Daoy (cell line): ENCODE data around the genes POTEM, OR4K1, OR4K14, PARP2, RNASE3, NDRG2 and RNASE8.

DNA sequence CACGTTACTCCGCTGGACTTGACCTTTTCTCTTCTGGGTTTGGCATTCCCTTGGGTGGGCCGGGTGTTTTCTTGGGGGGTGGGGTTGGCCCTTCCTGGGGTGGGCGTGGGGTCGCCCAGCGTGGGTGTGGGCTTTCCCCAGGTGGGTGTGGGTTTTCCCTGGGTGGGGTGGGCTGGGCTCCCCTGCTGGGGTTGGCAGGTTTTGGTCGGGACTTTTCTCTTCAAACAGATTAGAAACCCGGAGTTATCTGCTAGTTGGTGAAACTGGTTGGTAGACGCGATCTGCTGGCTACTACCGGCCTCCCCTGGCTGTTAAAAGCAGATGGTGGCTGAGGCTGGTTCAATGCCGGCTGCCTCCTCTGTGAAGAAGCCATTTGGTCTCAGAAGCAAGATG lies at the start of gene POTEM:
Gene POTEM, plus strand, starts transcription at position 270 of the 393 bp plus-strand sequence.
- RAMPAGE, long total RNA, result no peak

GRCh38 chr14:19930577-19931103 lies at the start of gene OR4K1:
OR4K1 (plus strand) TSS chr14:19930917.
- RAMPAGE, long total RNA, result no peak

- RAMPAGE, long total RNA, result no peak
Observed at GRCh38 chr14:20019009-20019526, at the start of gene OR4K14. OR4K14 (minus strand) TSS chr14:20019307.

GRCh38 chr14:20270707-20270990 lies 31.6 kb downstream of the OR11H4 start:
- RAMPAGE, long total RNA, result no peak

GRCh38 chr14:20331132-20331455 lies 2.0 kb downstream of the CCNB1IP1 start:
- RAMPAGE, long total RNA, result no peak

GRCh38 chr14:20343451-20343920 lies at the start of gene PARP2:
PARP2 (plus strand) TSS chr14:20343635.
- RAMPAGE, long total RNA, result no peak

- RAMPAGE, long total RNA, result no peak
Observed at GRCh38 chr14:20427181-20427536, 8.8 kb downstream of the KLHL33 start.

GRCh38 chr14:20457142-20457740 lies 2.2 kb downstream of the APEX1 start:
- RAMPAGE, long total RNA, result no peak

DNA sequence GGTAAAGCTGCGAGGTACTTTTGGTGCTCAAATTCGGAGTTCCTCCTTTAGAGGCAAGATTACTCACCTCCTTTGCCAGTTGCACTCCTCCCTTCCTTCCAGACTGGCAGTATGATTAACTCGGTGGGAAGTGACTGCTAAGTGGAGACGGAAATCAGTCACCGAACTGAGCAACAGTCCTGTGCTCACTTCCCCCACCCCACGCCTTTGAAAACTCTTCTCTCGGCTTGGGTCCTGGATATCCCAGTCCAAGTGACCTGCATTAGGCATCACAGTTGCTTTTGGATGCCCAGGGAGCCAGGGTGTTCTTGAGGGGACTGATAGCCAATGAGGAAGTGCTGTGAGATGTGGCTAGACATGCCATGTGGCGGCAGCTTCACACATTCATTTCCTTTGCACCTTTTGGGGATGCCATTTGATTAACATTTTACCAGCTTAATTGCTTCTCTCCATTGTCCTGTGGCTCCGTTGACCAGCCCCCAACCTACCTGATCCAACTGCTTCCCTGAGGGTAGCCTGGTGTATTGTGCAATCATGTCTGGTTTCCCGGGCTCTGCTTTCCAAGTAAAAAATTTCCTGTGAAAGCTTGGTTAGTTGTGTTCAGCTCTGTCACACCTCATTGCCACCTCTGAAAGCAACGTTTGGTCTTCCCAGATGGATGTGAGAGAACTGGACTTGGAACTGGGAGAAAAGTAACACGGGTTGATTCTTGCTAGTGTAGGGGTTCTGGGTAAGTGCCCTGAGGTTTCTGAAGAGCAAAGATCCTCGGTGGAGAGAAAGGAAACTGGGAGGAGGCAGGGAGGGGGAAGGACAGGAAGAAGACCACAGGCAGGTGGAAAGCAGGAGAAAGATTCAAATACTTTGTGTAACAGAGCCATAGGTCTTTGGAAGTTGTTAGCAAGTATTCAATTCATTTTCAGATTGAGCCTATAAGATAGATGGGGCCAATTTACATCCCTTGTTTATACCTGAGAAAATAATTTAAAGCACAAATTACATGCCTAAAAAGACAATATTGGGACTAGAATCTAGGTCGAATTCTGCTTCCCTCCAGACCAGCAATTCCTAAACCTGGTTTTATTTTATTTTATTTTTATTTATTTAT lies 1.1 kb downstream of the PNP start:
- RAMPAGE, long total RNA, result no peak

DNA sequence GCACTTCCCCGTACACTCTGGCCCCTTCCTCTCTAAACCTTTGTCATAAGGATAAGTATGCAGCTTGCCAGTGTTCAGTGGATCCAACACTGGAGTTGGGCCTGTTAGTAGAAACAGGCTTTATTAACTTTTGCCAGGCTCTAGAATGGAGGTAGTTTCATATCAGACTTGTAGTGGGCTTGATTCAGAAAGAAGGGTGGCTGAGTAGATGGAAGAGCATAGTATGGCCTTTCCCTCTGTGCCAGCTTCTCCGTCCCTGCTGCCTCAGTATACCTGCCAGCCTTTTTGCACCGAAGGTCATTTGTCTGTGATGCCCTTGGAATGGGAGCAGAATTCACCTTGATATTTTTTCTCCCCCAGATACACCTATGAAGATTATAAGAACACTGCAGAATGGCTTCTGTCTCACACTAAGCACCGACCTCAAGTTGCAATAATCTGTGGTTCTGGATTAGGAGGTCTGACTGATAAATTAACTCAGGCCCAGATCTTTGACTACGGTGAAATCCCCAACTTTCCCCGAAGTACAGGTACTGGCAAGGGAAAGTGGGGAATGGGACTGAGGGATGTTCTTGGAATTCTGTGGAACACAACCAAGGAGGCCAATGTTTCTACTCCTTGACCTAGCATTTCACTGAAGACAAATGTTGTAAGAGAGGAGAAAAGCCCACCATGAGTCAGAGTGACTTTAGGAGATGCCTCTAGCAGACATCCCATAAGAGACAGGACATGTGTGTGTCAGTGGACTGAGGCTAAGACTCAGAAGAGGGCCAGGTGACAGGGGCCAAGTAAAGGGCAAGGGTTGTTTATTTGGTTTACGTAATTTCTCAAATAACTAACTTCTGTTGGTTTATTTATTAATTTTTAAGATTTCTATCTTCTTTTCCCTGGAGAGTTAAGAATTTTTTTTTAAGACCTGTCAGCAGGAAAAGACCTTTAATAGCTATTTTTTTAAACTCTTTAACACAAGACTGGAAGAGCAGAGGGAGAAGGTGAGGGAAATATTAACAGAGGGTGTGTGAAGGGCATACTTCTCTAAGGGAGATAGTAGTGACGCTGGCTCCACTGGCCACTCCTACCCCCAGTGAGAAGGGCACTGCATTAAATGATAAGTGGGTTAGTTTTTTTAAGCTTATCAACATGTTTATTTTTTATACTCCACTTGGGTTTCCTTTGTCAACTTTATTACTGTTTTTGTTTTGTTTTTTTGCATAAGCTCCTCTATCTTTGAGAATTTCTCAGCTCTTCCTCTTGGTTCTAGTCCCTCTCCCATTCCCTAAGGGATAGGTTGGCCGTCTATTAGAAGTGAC lies 3.2 kb downstream of the PNP start:
- RAMPAGE, long total RNA, result no peak

- RAMPAGE, long total RNA, result no peak
Observed at GRCh38 chr14:20559363-20559838, 31.8 kb downstream of the RNASE12 start.

- RAMPAGE, long total RNA, result no peak
Observed at GRCh38 chr14:20610052-20610377, 18.8 kb upstream of the RNASE12 start.

GRCh38 chr14:20891316-20891641 lies at the start of gene RNASE3:
RNASE3 (plus strand) TSS chr14:20891385.
- RAMPAGE, long total RNA, result no peak

GRCh38 chr14:21024515-21025135 lies at the start of gene NDRG2:
NDRG2 (minus strand) TSS chr14:21025061.
- RAMPAGE, long total RNA, result no peak

GRCh38 chr14:21026743-21027414 lies 2.0 kb upstream of the NDRG2 start:
- RAMPAGE, long total RNA, result no peak

DNA sequence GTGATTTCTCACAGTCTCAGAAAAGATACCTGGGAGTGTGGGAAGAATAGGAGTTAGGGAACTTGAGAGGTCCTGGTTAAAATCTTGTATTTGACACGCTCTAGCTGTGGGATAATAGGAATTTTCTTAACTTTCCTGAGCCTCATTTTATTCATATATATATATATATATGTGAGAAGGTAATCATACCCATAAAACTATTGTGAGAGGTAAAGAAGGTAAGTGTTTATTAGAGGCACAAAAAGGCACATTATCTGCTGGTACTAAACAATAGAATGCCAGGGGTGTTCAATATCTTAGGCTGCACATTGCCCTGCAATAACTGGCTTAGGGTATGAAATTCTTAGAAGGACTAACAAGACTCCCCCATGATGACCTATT lies at the start of gene RNASE8:
Gene RNASE8, plus strand, starts transcription at position 357 of the 381 bp plus-strand sequence.
- RAMPAGE, long total RNA, result no peak

DNA sequence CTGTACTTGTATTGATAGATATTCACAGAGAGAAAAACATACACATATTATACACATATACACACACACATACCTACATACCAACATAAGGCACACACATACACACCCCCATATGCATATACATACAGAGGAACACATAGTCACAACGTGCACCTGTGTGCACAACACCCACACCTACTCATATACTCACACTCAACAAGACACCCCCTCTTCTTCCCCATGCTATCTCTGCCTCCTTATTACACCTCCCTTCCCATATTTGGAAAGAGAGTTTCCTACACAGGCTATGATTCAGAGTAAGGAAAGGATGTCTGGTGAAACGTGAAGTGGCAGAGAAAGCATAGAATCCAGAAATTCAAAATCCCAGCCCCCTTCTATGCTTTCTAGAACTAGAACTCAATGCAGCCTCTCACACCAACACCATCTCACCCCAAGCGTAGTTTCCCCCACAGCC lies 2.3 kb downstream of the RNASE8 start:
- RAMPAGE, long total RNA, result no peak

- RAMPAGE, long total RNA, result no peak
Observed at GRCh38 chr14:21069354-21069843, 705 bp upstream of the ARHGEF40 start.

DNA sequence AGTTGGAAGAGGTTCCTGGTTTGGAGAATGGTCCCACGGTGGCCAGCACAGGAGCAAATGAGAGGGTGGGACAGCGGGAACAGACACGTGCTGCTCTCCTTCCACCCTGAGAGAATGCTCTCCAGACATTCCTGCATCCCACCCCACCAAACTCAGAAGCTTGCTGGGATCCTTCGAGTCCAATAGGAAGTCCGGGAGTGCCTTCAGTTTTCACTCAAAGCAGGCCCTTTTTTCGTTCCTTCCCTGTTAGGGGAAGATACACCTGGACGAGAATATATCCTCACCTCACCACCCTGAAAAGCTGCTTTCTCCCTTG lies 2.2 kb downstream of the TMEM253 start:
- RAMPAGE, long total RNA, result no peak

DNA sequence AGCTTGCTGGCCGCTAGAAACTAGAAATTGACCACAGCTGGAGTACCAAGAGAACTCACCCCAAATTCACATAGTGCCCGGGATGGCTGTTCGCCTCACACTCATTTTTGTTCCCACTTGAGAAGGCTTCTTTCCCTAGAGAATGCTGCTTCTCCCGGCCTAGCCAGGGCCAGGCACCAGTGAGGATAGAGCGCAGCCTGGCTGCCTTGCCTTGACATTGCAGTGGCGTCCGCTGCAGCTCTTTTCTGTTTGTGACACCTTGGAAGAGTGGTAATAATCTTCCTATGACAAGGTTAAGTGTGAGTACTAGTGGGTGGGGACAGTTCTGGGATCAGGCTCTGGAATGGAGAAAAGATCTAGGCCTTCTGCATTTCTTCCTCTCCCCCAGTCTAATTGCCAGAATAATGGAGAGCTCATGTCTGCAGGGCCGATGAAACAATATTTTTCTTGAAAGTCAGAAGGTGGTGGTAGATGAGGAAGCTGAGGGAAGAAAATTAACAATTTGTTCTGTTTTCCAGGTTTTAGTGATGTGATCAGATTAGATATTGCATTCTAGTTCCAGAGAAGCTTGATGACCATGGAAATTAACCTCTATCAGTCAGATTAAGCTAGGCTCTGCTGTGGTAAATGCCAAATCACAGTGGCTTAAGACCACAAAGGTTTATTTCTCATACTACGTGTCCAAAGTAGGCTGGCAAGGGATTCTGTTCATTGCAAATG lies 3.7 kb downstream of the TMEM253 start:
- RAMPAGE, long total RNA, result no peak